NCI-H460 (cell line): ENCODE measurements around a stretch of chr21.

DNA sequence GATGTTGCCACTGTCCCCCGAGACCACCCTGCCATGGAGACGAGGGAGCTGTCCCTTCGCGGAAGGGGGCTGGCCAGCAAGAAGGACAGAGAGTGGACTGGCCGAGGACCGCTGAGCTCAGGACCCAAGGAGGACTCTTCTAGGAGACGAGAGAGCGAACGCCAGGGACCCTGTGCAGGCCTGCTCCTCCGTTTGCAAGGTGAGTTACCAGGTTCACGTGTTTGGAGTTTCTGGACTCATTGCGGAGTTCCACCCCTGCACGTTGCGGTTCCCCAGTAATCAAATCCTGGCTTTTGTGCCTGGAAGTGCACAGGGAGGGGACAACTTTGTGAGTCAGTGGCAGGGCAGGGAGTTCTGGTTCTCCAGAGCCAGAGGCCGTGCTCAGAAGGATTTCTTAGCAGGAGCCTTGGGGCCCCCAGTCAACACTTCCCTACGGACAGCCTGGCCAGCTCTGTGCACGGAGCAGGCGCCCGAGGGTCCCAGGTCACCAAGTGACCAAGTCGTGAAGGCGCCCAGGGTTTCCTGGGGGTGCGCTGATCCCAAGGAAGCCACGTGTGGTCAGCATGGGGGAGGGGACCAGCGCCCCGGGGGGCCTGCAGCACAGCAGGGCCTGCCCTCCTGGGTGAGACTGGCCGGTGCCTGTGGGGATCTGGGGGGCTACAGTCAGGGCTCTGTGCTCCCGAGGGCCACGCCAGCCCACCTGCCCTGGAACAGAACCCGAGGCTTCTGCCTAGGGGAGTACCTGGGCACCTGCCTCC is 5.8 kb upstream of the POFUT2 start:
RAMPAGE:
- cytosol, long total RNA, result no peak
- long total RNA, result no peak
- nucleus, long total RNA, result no peak

RAMPAGE:
- cytosol, long total RNA, result no peak
- long total RNA, result no peak
- nucleus, long total RNA, result no peak
Observed at GRCh38 chr21:45319470-45320306, 32.0 kb upstream of the POFUT2 start.

DNA sequence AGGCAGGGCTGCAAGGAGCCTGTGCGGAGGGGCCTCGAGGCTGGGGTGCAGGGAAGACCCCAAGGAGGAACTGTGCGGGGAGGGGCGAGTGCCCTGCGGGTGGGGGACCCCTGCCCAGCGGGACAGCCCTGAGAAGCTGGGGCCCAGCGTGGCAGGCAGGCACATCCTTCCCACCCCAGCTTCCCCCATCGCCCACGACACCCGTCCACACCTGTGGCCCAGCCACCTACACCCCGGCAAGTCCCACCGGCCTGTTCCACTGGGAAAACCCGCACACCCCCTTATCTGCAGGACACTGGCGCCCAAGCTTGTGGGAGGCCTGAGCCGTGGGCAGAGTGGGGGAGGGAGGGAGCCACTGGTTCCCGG is 37.5 kb upstream of the POFUT2 start:
RAMPAGE:
- cytosol, long total RNA, result no peak
- long total RNA, result no peak
- nucleus, long total RNA, result no peak

DNA sequence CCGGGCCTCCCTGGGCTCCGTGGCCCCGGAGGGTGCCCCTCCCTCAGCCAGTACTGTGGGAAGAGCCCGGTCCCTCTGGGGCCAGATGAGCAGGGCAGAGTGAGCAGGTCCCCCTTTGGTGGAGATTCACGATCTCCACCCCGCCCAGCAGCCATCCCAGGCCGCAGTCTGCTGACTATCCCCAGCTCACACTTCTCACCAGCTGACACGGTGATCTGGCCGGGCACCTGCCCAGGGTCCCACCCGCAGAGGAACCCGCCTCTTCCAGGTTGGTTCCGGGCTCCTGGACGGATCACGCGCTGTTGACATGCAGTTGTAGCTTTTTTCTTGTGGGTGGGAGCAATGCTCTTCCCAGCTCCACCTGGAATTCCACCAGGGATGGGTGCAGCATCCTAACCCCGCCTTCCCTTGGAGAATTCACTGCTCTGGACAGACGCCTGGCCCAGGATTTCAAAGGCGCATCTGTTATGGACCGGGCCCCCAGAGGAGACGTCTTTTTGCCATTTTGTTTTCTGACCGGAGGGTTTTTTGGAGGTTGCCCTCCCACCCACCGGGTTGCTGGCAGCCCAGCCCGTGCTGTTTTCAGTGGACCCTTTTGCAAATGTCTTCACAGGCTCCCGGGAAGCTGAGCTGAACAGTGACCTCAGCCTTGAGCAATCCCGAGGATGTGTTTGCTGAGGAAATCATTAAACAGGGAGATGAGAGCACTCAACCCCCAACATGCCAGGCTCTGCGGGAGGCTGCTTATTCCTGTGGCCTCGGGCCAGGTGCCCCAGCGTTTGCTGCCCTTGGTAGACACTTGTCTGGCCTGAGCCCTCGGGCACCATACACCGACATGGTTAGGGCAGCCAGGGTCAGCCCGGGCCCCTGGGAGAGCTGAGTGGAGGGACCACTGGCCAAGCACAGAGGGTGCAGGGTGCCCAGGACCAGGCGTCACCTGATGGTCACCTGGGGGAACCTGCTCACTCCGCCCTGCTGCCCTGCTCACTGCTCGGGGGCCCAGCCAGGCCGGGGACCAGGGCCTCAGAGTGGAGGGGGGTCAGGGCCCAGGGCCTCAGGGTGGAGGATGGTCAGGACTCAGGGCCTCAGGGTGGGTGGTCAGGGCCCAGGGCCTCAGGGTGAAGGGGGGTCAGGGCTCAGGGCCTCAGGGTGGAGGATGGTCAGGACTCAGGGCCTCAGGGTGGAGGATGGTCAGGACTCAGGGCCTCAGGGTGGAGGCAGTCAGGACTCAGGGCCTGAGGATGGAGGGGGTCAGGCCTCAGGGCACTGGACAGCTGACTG is 42.3 kb upstream of the POFUT2 start:
RAMPAGE:
- cytosol, long total RNA, result no peak
- long total RNA, result no peak
- nucleus, long total RNA, result no peak

RAMPAGE:
- cytosol, long total RNA, result no peak
- long total RNA, result no peak
- nucleus, long total RNA, result no peak
Observed at GRCh38 chr21:45364135-45365056, 40.6 kb upstream of the COL18A1 start.

GRCh38 chr21:45388011-45388448 is 16.9 kb upstream of the COL18A1 start:
RAMPAGE:
- cytosol, long total RNA, result no peak
- long total RNA, result no peak
- nucleus, long total RNA, result no peak

DNA sequence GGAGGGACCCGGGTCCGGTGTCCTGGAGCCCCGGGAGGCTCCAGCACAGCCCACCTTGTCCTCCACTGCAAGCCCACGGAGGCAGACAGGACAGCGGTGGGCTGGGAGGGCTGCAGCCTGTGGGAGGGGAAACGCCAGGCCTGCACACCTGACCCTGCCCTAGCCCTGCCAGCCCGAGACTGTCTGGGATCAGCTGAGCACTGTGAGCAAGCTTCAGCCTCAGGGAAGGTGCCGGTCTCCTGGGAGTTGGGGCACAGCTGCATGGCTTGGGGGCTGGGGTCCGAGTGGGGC is 53.6 kb downstream of the COL18A1 start:
RAMPAGE:
- cytosol, long total RNA, result no peak
- long total RNA, result no peak
- nucleus, long total RNA, result no peak

GRCh38 chr21:45541400-45542247 is 616 bp downstream of the SLC19A1 start:
RAMPAGE:
- cytosol, long total RNA, result no peak
- long total RNA, result no peak
- nucleus, long total RNA, result no peak

DNA sequence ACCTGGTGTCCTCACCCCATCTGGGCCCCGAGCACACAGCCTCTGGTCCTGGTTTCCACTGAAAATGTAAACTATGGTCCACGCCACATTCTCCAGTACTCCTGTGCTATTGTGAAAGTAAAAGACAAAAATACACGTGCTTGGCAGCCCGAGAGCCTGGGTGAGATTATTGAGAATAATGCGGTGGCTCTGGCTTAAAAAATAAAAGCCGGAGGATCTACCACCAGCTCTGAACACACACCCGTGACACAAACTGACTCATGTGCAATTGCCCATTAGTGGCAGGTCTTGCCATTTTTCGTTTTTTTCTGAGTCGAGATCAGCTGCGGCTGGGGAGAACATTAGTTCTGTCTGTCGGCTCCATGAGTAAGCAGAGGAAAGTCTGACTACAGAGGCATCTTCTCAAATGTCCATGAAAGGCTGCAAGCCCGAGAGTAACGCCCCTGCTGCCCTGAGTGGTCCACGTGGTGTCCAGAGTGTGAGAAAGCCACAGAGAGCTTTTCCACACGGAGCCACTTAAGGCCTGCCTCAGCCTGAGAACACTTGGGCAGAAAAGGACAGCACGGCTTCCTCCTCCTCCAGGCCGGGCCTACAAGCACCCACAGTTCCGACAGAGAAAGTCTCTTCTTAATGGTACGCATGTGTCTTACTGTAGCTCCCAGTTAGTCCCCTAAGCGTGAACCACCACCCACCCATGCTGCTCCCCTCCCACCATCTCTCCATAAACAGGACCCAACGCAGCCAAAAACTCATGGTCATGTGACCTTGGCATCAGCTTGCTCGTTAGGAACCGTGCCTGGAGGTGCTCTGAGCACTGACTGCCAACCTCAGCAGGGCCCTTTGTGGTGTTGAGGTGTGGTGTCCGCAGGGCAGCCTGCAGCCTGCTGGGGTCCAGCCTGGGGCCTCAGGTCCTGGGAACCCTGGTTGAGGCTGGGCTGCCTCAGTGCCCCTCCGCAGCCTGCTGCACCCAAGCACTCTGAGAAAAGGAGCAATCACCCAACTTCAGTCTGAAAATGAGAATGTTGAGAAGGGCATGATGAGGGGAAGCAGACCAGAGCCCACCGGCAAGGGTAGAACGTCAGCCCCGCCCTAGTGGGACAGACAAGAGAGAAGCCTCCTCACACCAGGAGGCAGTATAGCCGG is 5.4 kb upstream of the COL6A2 start:
RAMPAGE:
- cytosol, long total RNA, result no peak
- long total RNA, result no peak
- nucleus, long total RNA, result no peak

GRCh38 chr21:46131220-46132099 is 23.9 kb downstream of the FTCD start:
RAMPAGE:
- cytosol, long total RNA, result no peak
- long total RNA, result no peak
- nucleus, long total RNA, result no peak

DNA sequence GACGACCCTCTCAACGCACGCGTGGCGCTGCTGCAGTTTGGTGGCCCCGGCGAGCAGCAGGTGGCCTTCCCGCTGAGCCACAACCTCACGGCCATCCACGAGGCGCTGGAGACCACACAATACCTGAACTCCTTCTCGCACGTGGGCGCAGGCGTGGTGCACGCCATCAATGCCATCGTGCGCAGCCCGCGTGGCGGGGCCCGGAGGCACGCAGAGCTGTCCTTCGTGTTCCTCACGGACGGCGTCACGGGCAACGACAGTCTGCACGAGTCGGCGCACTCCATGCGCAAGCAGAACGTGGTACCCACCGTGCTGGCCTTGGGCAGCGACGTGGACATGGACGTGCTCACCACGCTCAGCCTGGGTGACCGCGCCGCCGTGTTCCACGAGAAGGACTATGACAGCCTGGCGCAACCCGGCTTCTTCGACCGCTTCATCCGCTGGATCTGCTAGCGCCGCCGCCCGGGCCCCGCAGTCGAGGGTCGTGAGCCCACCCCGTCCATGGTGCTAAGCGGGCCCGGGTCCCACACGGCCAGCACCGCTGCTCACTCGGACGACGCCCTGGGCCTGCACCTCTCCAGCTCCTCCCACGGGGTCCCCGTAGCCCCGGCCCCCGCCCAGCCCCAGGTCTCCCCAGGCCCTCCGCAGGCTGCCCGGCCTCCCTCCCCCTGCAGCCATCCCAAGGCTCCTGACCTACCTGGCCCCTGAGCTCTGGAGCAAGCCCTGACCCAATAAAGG is 23.1 kb downstream of the FTCD start:
RAMPAGE:
- cytosol, long total RNA, result no peak
- long total RNA, result no peak
- nucleus, long total RNA, result no peak

DNA sequence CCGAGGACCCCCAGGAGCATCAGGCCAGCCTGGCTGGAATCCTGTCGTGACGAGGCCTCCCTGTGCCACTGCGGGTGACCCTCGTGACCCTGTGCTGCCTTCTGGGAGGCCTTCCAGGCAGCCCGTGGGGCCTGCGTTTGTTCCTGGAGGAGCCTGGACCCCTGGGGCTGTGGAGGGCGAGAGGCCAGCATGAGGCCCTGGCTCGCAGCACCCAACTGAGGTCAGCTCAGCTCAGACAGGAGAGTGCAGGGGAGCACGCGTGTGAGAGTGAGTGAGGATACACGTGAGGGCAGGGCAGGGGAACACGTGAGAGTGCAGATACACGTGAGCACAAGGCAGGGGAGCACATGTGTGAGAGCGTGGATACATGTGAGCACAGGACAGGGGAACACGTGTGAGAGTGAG is 432 bp upstream of the FTCD start:
RAMPAGE:
- cytosol, long total RNA, result no peak
- long total RNA, result no peak
- nucleus, long total RNA, result no peak

DNA sequence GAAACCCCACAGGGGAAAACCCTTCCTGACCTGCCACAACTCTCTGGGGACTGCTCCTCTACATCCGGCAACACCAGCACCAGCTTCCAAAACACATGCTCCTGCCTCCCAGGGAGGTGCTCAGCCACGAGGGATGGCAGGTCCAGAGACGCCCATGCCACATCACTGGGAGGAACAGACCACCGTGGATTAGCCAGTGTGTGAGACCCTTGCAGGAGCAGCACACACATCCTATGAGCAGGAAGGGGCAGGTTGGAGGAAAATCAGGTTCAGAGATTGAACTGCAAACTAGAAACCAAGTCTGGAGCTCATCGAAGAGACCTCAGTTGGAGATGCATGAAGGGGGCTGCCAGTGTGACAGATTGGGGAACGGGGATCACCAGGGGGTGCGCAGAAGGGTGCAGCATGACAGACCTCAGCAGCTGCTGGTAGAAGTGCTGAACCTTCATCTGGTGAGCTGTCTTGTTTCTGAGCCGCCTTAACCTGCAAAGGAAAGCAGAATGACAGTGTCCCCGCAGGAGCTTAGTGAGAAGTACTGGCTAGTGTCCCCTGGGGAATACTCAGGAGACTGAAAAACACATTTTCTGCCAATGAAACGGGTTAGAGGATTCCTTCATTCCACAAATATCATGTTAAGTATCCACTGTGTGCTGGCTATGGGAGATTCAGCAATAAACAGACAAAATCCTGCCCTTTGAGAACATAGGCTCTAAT is 25.9 kb upstream of the LSS start:
RAMPAGE:
- cytosol, long total RNA, result no peak
- long total RNA, result no peak
- nucleus, long total RNA, result no peak

DNA sequence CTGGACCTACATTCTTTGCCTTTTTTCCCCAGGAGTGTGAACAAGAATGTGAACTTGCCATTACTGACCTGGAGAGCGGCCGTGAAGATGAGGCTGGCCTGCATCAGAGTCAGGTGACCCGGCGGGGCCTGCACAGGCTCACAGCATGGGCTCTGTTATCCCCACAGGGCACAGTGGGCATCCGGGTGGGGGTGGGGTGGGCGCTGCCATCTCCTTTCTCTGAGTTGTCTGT is 22.1 kb downstream of the PCNT start:
RAMPAGE:
- cytosol, long total RNA, result no peak
- long total RNA, result no peak
- nucleus, long total RNA, result no peak

GRCh38 chr21:46356666-46357289 is 32.8 kb downstream of the PCNT start:
RAMPAGE:
- cytosol, long total RNA, result no peak
- long total RNA, result no peak
- nucleus, long total RNA, result no peak

DNA sequence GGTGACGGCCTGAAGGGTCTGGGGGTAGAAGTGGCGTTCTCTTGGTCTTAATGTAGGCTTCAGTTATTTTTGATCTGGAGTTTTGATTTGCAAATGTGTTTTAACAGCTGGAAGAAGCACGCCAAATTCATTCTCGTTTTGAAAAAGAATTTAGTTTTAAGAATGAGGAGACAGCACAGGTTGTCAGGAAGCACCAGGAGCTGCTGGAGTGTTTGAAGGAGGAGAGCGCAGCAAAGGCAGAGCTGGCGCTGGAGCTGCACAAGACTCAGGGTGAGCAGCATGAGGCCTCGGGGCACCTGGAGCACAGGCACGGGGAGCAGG is 66.6 kb downstream of the PCNT start:
RAMPAGE:
- cytosol, long total RNA, result no peak
- long total RNA, result no peak
- nucleus, long total RNA, result no peak

DNA sequence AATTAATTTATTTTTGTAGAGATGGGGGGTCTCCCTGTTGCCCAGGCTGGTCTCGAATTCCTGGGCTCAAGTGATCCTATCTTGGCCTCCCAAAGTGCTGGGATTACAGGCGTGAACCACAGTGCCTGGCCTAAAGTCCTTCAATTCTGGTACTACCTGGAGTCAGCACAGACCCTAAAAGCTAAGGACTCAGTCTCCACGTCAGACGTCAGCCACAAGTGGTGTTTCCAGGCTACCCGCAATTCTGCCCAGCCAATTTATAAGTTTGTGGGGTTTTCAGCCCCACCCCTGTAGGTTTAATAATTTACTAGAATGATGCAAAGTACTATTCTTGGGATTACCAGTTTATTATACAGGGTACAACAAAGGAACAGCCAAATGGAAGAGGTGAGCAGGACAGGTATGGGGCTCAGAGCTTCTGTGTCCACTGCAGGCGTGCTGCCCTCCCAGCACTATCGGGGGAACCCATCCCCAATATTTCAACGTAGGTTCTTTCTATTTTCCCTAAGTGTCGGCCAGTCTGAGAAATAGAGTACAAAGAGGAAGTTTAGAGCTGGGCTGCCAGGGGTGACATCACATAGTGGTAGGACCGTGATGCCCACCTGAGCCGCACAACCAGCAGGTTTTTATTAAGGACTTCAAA is 10.5 kb upstream of the DIP2A start:
RAMPAGE:
- cytosol, long total RNA, result no peak
- long total RNA, result no peak
- nucleus, long total RNA, result no peak

DNA sequence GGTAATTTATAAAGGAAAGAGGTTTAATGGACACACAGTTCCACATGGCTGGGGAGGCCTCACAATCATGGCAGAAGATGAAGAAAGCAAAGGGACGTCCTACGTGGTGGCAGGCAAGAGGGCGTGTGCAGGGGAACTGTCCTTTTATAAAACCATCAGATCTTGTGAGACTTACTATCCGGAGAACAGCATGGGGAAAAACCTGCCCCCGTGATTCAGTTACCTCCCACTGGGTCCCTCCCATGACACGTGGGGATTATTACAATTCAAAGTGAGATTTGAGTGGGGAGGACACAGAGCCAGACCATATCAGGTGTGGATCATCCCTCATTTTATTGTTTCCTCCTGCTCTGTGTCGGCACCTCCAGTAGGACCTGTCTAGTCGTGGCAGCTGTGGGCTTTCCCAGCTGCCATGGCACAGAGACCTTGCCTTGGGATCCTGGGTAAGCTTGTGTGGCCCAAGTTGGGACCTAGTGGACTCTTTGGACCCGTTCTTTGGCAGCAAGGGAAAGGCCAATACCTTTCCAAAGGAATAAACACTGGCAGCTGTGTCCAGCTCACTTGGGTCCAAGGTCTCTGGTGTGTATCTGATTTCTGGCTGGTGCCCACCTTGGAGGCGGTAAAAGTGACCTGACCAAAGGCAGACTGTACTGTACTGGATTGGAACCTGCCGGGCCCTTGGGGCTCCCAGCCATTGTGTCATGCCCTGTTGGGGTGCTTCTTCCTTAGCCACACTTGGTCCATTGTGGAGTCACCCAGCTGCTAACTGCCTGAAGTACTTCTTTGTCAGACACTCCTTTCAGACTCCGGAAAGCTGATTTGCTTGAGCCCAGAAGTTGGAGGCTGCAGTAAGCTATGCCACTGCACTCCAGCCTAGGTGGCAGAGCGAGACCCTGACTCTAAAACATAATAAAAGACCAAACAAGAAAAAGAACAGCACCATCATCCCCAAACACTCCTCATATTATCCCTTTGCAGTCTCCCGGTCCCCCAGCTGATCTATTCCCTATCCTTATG is 21.8 kb downstream of the DIP2A start:
RAMPAGE:
- cytosol, long total RNA, result no peak
- long total RNA, result no peak
- nucleus, long total RNA, result no peak

RAMPAGE:
- cytosol, long total RNA, result no peak
- long total RNA, result no peak
- nucleus, long total RNA, result no peak
Observed at GRCh38 chr21:46550429-46551113, 54.3 kb downstream of the S100B start.

GRCh38 chr21:46599152-46599558 is 5.7 kb downstream of the S100B start:
RAMPAGE:
- cytosol, long total RNA, result no peak
- long total RNA, result no peak
- nucleus, long total RNA, result no peak